Caco-2 (cell line): ENCODE measurements around the genes TCERG1L and LRRC27.

DNA sequence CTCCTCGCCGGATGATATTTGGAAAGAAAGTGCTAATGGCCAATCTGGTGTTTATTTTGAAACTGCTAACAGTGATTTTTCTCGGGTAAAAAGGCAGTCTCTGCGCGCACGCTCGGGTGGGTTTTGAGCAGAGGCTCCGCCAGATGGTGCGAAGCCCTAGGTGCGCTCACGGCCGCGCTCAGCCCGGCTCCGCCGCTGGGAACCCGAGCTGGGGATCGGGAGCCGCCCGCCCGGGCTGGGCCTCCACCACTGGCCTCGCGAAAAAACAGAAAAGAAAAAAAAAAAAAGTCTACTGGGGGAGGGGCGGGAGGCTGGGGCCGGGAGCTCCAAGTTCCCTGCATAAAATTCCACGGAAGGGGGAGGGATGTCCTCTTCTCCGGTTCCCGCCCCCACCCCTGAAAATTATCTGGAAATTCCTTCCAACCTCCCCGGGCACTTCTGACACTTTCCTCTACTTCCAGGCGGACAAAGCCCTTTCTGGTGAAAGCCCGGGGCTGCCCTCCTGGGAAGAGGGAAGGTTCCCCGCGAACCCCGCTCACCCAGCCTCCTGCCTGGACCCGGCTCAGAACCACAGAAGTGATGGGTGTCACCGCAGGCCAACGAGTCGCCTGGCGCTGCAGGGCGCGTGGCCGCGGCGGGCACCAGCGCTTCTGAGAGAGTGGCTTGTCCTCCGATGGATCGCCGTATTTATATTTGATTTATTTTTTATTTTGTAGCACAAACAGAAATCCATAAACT lies 4.1 kb downstream of the EBF3 start:
- PRO-cap, result no peak
- RRBS, result 77% methylated on average over 23 of the region's 48 CpGs

- PRO-cap, result no peak
- RRBS, result 51% methylated on average over 43 of the region's 98 CpGs
Observed at GRCh38 chr10:129964635-129965810, 949 bp upstream of the EBF3 start.

DNA sequence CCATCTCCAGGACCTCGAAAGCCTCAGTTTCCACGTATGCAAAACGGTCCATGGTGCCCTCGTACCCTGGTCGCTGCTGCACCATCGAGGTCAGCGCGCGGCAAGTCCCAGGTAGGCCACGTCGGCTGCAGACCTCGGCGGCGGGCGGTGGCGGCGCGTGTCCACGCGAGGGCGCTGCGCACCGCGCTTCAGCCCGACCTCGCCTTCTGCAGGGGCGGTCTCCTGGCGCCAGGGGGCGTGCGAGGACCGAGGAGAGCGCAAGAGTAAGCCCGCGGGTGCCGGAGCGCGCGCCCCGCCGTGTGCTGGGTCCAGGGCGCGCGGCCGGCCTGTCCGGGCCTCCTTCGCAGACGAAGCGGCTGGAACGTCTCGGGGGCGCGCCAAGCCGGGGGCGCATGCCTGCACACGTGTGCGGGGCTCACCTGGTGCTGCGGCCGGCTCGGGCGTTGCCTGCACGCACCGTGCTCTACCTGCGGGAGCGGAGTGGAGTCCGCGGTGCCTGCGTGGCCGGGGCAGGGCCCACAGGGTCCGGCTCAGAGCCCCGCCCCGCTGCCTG lies 54.0 kb downstream of the GLRX3 start:
- PRO-cap, result unidirectional peak, plus-strand start at position 344 of the sequence; unidirectional peak, plus-strand start at position 422 of the sequence; bidirectional peak, plus-strand start at position 490 of the sequence, minus-strand start at position 482 of the sequence
- RRBS, result 3% methylated on average over 36 of the region's 71 CpGs

DNA sequence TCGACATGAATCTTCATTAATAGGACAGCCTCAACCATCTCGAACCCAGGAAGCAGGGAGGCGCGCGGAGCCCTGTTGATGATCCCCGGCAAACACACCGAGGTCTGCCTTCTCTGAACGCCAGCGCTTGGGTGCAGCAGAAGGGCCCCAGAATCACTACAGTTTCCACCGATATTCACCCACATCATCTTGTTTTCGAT lies 563.6 kb downstream of the TCERG1L start:
- PRO-cap, result no peak
- RRBS, result no CpG with 5 or more reads among the region's 11 CpGs

DNA sequence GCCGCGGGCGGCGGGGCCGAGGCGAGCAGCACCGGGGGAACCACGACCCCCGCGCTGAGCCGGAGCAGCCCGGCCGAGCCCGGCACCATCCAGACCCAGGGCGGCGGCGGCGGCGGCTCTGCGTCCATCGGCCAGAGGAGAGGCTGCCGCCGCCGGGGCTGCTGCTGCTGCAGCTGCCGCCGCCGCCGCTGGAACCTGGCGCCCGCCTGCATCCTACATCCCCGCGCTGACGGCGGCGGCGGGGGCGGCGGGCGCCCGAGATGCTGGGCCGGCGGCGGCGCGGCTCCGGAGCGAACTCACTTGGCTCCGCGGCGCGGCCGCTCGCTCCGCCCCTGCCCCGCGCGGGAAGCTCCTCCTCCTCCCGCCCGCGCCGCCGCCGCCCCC lies at the start of gene TCERG1L:
TSS of gene TCERG1L (minus strand) at position 298 of the 384 bp plus-strand sequence.
- PRO-cap, result no peak
- RRBS, result 95% methylated on average over 19 of the region's 63 CpGs

- PRO-cap, result no peak
- RRBS, result no CpG with 5 or more reads among the region's 4 CpGs
Observed at GRCh38 chr10:131386592-131386863, 75.0 kb upstream of the TCERG1L start.

DNA sequence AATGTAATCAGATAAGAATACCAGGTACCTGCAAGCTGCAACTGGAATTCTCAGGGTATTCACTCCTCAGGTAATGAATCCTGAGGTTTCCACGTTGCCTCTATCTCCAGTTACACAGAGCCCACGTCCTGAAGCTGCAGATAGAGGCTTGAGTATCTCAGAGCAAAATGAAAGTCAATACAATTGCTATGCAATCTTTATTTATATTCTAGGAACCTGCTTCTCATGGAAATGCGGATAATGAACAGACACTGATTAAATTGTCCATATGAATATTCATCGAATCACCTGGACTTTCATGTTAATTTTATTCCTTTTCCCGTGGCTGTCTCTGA lies 95.6 kb upstream of the PPP2R2D start:
- PRO-cap, result no peak
- RRBS, result no CpG with 5 or more reads among the region's 5 CpGs

DNA sequence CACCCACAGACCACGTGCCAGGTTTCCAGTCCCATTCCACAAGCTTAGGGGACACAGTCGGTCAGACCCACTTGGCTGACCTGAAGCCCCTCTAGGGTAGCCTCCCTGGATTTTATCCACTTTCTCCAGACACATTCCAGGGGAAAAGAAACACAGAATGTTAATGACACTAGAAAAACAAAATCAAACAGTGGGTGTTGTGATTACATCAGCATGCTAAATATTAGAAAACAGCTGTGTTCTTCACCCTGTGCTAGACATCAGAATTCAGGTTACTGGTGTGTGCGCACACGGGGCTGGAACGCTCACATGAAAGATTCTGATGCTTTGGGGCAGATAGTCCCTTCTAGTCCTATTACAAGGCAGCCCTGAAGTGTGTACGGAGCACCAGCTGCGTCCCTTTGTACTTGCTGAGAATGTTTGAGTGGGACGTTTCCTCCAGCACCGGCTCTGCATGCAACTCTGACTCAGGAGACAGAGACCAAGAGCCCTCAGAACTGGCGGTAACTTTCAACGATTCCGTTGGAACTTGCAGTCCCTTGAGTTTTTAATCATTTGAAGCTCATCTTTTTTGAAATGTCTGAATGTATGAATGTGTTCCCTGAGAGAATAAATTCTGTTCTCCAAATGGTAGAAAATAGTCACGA lies 75.4 kb upstream of the PPP2R2D start:
- PRO-cap, result no peak
- RRBS, result no CpG with 5 or more reads among the region's 13 CpGs

DNA sequence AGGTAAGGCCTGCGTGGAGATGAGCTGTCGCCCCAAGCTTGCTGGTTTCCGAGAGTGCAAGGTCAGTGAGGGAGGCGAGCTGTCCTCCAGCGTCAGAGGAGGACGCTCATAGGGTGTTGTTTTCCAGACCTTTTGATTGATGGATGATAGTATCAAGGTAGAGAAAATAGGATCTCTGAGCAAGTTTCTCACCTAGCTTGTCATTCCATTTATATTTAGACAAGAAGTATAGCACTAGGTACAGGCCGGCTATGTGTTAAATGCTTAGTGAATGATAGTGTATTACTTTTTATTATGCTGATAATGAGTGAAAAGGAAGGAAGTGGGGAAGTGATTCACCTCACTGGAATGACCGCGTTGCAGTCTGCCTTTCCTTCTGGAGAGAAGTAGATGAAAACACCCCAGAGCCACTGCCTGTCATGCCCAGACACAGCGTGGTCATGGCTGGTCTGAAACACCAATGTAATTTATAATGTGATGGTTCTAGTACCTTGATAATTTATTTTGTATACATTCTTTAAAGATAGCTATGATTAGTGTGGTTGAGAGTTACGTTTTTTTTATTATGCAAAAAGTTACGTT lies 33.8 kb downstream of the BNIP3 start:
- PRO-cap, result no peak
- RRBS, result no CpG with 5 or more reads among the region's 12 CpGs

GRCh38 chr10:131979772-131980431 lies 1.8 kb downstream of the BNIP3 start:
- PRO-cap, result no peak
- RRBS, result 91% methylated on average over 10 of the region's 34 CpGs

DNA sequence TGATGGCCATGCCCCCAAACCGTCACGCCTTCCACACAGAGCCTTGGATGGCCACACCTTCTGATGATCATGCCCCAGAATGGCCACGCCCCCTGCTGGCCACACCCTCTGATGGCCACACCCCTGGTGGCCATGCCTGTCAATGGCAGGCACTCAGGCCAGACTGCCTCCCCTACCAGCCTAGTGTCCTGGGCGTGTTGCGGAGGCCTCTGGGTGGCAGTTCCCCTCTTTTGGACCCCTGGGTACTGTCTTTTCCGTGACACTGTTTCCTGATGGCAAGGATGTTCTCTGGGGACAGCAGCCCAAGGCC lies 23.2 kb upstream of the DPYSL4 start:
- PRO-cap, result no peak
- RRBS, result no CpG with 5 or more reads among the region's 6 CpGs

- PRO-cap, result no peak
- RRBS, result no CpG with 5 or more reads among the region's 15 CpGs
Observed at GRCh38 chr10:132255522-132255979, 52.2 kb downstream of the STK32C start.

GRCh38 chr10:132331534-132332400 lies at the start of gene LRRC27:
Gene LRRC27 (plus strand): TSS chr10:132332193.
- PRO-cap, result unidirectional peak, plus-strand start at chr10:132331588; bidirectional peak, plus-strand start at chr10:132332287, minus-strand start at chr10:132331831
- RRBS, result 4% methylated on average over 4 of the region's 89 CpGs

GRCh38 chr10:132336719-132337737 lies 5.0 kb downstream of the LRRC27 start:
- PRO-cap, result bidirectional peak, plus-strand start at chr10:132337050, minus-strand start at chr10:132336980; bidirectional peak, plus-strand start at chr10:132337110, minus-strand start at chr10:132337114; bidirectional peak, plus-strand start at chr10:132337340, minus-strand start at chr10:132337242
- RRBS, result 17% methylated on average over 2 of the region's 24 CpGs

DNA sequence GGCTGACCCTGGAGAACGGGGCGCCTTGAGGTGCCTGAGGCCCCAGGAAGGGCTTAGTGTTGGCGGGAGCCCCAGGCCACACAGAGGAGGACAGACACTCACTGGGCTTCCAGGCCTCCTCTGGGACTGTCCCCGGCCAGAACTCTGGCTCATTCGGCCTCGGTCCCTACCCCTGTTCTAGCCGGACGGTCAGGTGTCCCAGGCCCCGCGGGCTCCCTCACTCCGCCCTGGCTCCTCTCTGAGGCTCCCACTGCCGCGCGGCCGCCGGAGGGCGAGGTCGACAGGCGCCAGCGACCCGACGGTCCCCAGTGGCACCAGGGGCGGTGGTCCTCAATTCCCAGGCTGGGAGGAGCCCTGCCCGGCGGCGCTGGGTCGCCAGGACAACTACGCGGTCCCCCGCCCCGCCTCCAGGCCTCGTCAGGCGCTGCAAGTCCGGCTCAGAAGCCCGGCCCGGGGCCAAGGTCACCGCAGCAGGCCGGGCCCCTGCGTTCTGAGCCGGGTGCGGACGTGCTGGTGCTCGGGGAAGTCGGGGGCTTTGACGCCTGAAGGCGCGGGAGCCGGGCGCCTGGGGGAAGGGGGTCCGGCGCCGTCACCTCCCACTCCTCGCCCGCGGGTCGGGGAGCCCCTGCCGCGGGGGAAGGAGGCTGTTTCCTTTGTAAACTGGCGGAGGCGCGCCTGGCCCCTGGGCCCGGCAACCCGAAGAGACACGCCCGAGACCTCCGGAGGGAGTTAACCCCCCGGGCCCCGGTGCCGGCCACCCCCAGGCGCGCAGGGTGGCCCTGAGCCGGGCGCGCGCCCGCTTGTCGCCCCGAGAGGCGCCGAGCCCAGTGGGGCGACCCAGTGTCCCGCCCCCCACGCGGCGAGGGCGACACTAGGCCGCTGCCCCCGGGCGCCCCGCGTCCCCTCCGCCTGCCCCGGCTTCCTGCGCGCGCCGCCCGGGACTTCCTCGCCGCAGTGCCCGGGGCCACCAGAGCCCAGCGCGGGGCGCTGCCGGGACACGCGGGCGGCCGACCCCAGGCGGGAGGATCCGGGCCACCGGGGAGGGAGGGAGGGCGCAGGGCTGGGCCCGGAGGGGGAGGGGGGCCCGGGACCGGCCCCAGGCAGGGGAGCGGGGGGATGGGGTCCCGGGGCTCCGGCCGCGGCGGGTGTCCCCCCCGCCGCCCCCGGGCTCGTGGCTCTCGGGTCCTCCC lies 895 bp upstream of the PWWP2B start:
- PRO-cap, result bidirectional peak, plus-strand start at position 468 of the sequence, minus-strand start at position 297 of the sequence; bidirectional peak, plus-strand start at position 996 of the sequence, minus-strand start at position 870 of the sequence
- RRBS, result 10% methylated on average over 54 of the region's 127 CpGs

GRCh38 chr10:132422897-132423882 lies 26.2 kb downstream of the PWWP2B start:
- PRO-cap, result no peak
- RRBS, result no CpG with 5 or more reads among the region's 27 CpGs

DNA sequence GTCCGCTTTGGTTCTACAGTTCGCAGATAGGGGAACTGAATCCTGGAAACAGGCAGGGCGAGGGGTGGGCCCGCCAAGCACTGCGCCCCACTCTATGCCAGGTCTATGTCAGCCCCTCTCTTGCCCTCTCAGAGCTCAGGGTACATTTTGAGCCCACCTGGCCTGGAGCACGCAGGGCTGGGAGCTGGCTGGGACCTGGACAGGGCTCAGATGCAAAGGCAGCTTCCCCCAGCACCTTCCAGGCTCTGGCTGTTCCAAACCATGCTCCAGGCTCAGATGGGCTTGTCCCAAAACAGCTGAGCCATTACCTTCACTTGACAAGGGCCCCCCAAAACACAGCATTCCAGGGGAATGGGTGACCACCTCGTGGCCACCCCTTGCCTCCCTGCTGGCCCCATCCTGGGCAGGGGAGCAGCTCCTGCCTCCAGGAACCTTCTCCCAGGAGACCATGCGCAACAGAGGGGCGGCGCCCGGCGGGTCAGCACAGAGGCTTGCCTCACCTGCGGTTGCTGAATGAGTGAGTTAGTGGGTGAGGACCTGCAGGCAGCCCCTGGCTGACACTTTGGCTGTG lies 54.4 kb downstream of the PWWP2B start:
- PRO-cap, result no peak
- RRBS, result no CpG with 5 or more reads among the region's 13 CpGs

DNA sequence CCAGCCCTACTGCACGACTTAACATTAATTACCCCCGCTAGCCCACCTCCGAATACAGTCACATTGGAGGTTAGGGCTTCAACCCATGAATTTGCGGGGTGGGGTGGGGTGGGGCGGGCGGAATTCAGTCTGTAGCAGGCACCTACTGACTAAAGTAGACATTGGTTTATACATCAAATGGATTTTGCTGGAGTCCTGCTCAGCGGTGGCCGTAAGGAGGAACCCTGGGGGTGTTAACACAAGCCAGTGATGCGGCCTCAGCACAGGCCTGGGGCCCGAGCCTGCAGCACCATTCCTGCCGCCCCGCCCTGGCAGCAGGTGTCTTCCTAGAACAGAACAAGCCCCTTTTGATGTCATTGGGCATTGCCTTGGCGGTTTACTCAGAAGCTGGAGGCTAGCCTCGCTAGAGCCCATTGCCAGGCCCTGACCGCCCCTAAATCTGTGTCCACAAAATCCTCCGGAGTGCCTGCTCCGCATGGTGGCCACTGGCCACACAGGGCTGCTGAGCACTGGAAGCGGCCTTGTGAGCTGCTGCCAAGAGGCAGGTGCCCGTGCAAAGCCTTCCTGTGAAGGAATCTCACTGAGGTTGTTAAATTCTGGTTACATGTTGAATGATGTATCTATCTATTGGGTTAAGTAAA lies 1.4 kb upstream of the INPP5A start:
- PRO-cap, result bidirectional peak, plus-strand start at position 363 of the sequence, minus-strand start at position 235 of the sequence
- RRBS, result no CpG with 5 or more reads among the region's 19 CpGs

DNA sequence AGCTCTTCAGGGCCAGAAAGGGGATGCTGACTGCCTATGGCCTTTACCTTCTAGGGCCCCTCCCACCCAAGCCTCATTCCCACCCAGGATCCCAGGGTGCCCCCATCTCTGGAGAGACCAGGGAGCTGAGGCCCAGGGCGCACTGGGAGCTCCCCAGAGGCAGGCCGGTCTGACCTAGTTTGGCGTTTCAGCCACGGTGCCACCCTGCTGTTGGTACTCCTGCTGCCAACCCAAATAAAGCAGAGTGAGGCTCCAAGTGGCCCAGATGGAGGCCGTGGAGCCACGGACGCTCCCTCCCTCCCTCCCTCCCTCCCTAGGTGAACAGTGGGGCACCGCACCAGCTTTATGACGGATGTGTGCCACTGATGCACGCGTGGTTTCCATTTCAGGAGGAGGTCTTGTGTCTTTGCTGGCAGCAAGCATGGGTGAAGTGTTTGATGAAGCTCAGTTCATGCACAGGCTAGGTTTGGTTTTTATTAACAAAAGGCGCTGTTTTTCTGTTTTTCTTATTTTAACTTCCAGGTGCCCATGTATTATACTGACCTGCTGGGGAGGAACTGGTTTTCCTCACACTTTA lies 1.9 kb downstream of the INPP5A start:
- PRO-cap, result no peak
- RRBS, result no CpG with 5 or more reads among the region's 12 CpGs

GRCh38 chr10:132586844-132587813 lies 49.5 kb downstream of the INPP5A start:
- PRO-cap, result no peak
- RRBS, result no CpG with 5 or more reads among the region's 37 CpGs